Placental epithelial cell (primary cell): ENCODE results near the gene PLA2G4C.

DNA sequence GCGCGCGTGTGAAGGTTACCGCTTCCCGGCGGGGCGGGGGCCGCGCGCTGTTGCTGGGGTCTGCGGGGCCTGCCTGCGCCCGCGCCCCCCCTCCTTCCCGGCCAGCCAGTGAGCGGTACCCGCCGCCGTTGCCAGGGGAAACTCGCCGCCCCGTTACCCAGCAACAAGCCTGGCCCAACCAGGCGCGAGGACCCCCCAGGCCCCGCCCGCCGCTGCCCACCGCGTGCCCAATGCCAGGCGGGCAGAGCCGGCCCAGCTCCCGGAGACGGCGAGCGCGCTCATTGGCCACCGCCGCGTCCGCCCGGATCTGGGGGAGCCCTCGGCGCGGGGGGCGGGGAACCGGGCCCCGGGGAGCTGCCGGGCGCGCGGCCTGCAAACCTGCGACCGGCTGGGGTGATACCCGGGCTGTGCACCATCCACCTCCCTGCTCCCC, 8.6 kb upstream of the BBC3 start:
- CAGE, long polyA plus RNA, result no peak

DNA sequence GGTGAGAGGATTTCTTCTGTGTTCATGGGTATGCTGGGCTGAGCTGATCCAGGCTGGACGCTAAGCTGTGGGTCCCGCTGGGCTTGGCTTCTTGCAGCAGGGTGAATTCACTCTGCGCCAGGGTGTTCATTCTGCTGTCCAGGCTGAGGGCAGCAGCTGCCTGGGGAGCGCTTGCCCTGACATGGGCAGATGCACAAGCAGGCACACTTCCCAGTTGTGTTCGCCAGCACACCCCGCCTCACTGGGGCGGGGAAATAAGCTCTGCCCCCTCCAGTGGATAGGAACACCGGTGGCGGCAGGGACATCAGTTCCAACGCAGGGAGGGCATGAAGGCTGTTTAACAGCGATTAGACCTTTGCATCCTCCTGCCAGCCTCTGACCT, 7.3 kb upstream of the INAFM1 start:
- CAGE, long polyA plus RNA, result no peak

DNA sequence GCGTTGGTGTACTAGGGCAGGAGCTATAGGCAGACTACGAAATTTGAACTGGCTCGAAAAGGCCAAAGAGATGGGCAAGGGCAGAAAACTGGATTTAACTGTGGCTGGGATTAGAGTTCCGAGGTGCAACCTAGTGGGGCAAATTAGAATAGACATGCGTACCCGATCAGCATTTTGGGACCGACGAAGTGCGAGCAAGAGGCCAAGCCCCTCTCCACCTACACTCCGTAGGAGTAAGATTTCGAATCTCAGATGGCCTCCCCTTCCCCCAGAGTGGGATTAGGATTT, 2.1 kb upstream of the INAFM1 start:
- CAGE, long polyA plus RNA, result no peak

- CAGE, long polyA plus RNA, result no peak
These were observed 1.4 kb downstream of the MEIS3 start for GRCh38 chr19:47417813-47418462.

DNA sequence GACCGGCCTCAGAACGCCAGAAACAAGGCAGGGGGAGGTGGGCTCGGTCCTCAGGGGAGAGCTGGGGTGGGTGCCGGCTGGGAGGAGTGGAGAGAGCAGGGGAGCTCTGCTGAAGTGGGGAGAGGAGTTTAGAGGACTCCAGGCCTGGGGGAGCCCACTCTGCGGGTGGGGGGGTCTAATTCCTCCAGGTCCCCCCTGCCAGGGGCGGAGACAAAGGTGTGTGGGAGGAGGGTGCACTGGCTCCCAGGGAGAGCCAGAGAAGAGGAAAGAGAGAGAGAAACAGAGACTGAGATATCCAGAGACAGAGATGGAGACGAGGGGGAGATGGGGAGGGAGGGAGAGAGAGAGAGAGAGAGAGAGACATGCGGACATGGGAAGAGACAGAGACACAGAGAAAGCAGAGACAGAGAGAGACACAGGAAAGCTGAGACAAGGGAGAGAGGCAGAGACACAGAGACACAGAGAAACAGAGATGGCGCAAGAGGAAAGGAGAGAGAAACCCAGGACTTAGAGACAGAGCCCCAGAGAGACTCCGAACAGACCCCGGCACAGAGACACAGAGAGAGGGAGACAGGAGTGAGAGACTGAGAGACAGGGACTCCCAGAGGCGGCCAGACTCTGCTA, 783 bp downstream of the SLC8A2 start:
- CAGE, long polyA plus RNA, result no peak

GRCh38 chr19:47600510-47601172, 8.3 kb upstream of the BICRA start:
- CAGE, long polyA plus RNA, result no peak

DNA sequence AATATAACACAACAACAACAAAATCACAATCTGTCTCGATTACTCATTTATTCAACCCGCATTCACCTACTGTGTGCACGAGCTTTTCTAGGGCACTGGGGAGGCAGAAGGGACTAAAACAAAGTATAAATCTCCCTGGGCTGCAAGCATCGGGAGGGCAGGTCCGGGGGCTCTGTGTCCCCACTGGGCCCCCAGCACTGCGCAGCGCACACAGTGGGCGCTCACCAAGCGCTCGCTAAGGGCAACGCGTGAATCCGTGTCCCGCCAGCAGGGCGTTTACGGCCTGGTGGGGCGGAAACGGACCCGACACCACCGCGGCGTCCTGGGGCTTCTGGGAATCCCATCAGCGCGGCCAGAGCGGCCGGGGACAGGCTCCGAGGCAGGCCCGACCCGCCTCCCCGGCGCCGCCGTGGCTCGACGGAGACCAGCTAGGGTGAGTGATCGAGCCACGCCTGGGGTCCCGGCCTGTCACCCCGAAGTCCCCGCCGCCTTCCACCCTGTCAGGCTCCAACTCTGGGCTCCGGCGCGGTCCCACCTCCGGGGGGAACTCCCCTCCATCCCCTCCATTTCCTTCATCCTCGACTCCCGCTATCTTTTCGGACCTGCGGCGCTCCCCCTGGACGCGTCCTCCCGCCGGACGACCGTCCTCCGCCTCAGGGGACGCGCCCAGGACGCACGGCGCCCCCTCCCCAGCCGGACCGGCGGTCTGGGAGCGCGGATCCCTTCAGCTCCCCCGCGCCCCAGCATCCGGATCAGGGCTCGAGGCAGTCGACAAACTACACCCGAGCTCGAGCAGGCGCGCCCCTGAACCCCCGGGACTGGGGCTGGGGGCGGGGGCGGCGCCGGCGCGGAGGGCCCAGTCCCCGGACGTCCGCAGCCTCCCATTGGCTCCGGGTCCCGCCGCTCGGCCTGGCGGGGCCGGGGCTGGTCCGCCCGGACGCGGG, 812 bp upstream of the BICRA start:
- CAGE, long polyA plus RNA, result no peak

DNA sequence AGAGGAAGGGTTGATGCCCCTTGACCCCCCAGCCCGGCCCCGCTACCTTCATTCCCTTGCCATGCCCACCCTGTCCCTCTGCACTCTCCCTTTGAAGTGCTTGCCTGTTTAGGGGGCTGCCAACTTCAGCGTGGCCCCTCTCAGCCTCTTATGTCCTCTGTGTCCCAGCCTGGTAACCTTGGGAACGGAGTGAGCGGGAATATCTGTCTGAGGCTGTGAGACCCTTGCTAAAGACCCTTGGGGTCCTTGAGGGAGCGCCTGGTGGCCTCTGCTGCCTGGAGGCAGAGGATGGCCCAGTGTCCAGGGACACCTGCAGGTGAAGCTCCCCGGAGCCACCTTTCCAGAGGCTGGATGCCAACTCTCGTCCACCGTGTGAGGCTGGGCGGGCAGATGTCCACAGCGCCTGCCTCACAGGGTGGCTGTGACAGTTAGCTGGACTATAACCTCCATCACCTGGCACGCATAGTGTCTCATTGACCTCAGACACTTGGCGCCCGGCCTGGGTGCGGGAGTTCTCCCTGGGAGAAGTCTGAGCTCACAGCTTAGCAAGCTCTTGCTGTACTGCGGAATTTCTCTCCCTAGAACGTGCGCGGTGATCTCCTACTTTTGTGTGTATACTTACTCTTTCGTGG, 9.7 kb downstream of the BICRA start:
- CAGE, long polyA plus RNA, result no peak

DNA sequence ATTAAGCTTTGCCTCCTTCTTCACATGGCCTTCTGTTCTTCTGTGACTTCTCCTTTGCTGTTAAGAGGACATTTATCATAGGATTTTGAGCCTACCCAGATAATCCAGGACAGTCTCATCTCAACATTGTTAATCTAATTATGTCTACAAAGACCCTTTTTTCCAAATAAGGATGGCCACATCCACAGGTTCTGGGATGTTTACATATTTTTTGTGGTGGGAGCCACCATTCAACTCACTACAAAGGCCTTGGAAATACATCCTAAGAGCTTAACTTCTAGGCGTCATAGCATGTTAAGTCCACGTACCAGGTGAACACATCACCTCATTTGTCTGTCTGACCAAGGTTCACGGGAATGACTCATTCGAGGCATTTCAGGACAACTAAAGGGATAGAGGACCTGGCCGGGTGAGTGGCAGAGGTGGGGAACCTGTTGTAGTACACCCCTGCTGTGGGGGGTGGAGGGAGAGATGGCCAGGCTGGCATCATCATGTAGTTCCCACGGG, 51.4 kb downstream of the BICRA start:
- CAGE, long polyA plus RNA, result no peak

- CAGE, long polyA plus RNA, result no peak
These were observed 39.5 kb upstream of the EHD2 start for GRCh38 chr19:47673699-47674225.

DNA sequence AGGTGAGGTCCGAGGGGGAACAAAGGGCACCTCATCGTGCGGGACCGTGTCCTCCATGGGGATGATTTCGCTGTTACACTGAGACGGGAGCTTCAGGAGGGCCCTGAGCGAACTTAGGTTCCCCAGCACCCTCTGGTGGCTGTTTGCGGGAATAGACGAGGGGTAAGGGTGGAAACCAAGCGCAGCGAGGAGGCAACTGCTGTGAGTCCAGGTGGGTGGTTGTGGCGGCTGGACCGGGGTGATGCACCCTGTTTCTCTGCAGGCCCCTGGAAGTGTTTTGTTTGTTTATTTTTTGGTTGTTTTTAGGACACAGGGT, 5.9 kb upstream of the EHD2 start:
- CAGE, long polyA plus RNA, result no peak

GRCh38 chr19:47713606-47714409, 586 bp downstream of the EHD2 start:
- CAGE, long polyA plus RNA, result no peak

DNA sequence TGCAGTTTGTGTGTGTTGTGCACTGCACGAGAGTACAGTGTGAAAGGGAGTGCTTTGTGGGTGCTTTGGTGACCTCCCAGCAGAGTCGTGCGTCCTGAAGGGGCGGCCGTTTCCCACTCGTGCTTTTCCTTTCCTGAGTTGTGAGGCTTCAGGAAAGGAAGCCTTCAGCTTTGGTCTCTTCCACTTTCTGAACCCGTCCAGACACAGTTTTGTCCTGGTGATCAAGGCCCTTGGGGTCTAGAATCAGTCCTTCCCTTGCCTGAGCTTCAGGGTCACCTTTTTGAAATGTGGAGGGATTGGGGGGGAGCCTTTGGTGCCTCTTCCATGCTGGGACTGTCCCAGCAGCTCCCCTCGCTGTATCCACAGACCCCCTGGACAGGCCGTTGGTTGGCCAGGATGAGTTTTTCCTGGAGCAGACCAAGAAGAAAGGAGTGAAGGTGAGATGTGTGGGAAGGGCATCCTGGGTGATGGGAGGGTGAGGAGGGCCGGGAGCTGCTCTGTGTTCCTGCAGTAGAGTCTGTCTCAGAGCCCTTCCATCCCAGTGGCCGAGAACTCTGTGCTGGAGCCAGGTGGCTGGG, 5.9 kb downstream of the NOP53 start:
- CAGE, long polyA plus RNA, result no peak

DNA sequence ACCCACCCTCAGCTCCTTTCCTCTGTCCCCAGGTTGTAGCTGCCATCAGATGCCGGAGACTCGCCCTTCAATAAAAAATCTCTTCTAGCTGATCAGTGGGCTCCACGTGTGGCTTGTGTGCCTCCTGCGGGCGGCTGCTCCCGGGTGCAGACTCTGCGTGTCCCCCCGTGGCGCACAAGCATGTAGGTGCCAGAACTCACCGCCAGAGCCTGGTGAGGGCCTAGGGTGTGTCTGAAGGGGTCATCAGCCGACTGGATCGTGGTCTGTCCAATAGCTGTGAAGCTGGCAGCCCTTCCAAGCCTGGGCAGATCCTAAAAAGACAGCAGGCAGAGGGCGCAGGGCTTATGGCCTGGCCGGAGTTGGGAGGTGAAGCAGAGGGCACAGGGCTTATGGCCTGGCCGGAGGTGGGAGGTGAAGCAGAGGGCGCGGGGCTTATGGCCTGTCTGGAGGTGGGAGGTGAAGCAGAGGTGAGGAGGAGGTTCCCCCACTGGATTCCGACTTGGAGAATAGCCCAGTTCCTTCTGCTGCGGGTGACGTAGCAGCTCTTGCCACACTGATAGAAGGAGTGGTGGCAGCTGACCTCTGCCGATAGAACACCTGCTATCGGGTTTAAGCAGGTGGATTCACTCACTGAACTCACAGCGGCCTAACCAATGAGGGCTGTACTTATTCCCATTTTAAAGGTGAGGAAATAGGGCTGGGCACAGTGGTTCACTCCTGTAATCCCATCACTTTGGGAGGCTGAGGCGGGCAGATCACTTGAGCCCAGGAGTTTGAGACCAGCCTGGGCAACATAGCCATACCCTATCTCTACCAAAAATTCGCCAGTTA, 11.8 kb downstream of the NOP53 start:
- CAGE, long polyA plus RNA, result no peak

DNA sequence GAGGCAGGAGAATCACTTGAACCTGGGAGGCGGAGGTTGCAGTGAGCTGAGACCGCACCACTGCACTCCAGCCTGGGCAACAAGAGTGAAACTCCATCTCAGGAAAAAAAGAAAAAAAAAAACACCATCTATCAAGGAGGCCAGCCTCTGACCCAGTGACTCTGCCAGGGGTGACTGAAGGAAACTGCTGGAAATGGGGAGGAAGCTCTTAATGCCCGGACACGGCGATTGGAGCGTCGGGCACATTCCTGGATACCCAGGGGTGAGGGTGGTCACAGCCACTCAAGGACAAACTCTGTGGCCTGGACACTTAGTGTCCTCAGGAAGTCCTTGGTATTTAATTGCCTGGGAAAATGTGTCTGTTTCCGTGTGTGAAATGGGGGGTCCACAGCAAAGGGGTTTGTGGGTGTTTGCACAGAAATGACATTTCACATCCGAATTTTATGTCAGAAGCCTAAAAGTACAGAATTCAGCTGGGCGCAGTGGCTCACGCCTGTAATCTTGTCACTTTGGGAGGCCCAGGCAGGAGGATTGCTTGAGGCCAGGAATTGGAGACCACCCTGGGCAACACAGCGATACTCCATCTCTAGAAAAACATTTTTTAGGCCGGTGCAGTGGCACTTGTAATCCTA, 15.0 kb downstream of the NOP53 start:
- CAGE, long polyA plus RNA, result no peak

DNA sequence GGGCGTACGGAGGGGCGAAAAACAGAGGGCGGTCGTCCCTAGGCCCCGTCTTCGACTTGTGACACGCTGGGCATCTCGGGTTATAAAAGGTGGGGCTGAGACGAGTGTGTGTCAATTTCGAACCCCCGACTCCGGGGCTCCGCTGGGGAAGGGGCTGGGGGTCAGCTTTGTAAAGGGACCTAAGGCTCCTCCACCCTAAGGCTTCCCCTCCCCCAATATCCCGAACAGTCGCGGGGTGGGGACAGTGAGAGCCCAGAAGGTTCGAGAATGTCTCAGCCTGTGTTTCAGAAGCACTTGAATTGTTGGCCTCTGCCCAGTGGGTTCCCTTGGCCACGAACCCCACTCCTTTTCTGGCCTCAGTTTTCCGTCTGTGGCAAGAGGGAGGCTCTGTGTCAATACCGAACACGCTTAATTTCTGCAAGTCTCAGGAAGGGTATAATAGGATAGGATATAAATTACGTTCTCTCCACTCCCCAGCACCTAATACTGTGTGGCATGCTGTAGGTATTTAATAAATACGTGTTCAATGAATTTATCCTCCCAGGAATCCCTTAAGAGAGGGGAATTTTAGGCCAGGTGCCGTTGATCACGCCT, 547 bp downstream of the SELENOW start:
- CAGE, long polyA plus RNA, result no peak

DNA sequence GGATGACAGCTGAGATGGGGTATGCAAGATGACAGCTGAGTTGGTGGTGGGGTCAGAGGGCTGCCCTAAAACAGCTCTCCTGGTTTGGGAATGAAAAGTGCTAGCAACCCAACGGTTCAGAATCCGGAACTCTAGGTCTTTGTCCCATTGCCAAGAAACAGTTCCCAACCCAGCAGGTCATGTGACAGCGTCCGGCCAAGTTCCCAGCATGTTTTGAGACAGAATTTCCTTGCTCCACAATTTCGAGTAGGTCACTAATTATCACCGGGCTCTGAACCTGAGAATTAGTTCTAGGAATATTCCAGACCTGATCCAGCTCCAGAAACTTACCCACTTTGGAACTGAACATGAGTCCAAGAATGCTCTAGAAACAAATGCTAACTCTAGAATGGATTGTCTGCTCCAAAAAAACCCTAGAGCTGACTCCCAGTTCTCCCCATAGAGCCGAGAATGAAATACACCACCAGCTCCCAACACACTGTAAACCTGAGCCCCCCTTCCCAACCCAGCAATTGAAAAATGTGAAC, 3.5 kb downstream of the SELENOW start:
- CAGE, long polyA plus RNA, result no peak

DNA sequence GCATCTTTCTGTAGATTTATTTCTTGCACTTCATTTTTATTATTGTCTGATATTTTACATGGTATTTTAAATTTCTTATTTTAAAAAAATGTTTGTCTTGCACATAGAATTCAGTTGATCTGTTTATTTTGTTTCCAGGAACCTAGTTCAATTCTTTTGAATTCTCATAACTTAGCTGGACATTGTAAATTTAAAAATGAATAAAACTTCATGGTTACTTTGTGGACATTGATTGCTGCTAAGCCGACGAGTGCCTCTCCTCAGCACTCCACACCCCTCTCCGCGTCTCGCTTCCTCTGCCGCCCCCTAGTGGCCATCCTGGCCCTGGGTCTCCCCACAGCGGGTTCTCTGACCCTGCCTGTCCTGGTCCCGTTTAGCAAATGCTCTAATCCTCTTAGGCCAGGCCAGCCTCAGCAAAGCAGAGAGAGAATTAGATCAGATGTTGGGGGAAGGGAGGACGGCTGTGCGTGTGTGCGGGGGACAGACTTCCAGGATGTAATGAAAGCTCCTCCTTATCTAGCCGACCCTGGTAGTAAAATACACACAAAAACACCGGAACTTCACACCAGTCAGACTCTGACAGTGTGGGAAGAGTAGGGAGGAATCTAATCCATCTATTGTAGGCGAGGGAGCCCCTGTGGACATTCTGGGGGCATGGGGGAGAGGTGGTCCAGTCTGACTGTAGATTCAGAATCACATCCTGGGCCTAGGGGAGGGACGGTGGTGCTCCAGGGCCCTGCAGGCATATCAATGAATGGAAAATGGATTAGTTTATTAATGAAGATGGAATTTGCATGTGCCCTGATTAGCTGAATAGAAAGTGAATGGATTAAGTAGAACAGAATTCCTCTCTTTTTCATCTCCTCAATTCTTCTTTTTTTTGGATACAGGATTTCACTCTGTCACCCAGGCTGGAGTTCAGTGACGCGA, 4.5 kb downstream of the TPRX2 start:
- CAGE, long polyA plus RNA, result no peak

GRCh38 chr19:48110214-48111089, at the start of gene PLA2G4C:
Gene PLA2G4C, minus strand, starts transcription at chr19:48110817.
- CAGE, long polyA plus RNA, result no peak

GRCh38 chr19:48123874-48124189, 13.2 kb upstream of the PLA2G4C start:
- CAGE, long polyA plus RNA, result no peak